Pulmonary lymph node (tissue), 1 donor: Measurements from ENCODE around the genes KLHL24, MAP6D1 and AP2M1.

DNA sequence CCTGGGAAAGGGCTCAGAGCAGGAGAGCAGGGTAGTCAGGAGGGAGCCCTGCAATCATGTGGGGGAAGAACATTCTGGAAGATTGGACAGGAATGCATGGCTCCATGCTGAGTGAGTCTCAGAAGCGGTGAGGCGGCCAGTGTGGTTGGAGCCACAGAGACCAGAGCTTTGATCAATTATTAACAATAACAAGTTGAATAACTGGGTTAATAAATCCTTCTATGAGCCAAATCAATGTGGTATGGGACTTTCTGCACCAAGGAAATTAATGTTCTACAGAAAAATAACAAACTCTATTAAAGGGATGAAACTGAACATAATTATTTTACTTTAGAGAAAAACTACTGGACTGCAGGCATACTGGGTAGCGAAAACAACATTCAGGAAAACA, 57.9 kb upstream of the DCUN1D1 start:
- PRO-cap: no peak

DNA sequence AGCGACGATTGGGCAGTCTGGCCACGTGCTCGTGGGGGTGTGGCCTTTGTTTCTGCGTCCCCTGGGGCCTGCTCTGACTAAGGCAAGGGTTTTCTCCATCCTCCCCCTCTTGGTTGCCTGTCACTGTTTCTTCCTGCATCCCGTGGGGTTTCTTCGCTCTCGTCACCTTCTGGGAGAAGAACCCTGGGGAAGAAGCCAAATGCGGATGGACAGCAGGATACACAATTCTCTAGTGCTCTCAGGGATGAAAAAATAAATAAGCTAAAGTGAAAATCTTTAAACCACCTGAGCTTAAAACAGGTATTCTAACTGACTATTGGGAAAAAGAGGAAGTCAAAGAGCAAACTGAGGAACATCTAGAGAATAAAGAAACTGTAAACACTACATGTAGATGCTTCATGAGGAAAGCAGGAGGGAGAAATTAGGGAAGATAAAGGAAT, 360 bp upstream of the MCCC1 start:
- PRO-cap: bidirectional peak, plus-strand start at position 98 of the sequence, minus-strand start outside the sequence

DNA sequence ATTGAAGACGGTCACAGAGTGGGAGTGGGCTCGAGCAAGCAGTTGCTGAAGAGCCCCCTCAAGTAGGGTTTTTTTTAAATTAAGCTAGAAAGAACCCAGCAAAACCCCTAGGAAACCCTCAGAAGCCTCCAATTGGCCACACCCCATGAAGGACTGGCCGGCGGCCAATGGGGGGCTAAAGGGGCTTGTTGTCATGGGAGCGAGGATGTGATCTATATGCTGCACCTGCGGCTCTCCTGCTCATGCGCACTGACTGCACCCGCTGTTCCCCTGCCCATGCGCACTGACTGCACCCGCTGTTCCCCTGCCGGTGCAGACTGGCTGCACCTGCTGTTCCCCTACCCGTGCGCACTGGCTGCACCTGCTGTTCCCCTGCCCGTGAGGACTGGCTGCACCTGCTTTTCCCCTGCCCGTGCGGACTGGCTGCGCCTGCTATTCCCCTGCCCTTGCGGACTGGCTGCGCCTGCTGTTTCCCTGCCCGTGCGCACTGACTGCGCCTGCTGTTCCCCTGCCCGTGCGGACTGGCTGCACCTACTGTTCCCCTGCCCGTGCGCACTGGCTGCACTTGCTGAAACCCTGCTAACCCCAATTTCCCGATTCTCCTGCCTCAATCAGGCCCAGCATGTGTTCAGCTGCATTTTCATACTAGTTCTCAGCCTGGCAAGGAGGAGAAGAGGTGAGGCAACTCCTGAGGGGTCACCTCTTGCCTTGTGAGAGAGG, 16.8 kb upstream of the MCCC1 start:
- PRO-cap: bidirectional peak, plus-strand start at position 333 of the sequence, minus-strand start at position 251 of the sequence

GRCh38 chr3:183178592-183179149, 16.1 kb upstream of the LAMP3 start:
- PRO-cap: no peak

GRCh38 chr3:183267054-183267718, 14.1 kb downstream of the B3GNT5 start:
- PRO-cap: no peak

DNA sequence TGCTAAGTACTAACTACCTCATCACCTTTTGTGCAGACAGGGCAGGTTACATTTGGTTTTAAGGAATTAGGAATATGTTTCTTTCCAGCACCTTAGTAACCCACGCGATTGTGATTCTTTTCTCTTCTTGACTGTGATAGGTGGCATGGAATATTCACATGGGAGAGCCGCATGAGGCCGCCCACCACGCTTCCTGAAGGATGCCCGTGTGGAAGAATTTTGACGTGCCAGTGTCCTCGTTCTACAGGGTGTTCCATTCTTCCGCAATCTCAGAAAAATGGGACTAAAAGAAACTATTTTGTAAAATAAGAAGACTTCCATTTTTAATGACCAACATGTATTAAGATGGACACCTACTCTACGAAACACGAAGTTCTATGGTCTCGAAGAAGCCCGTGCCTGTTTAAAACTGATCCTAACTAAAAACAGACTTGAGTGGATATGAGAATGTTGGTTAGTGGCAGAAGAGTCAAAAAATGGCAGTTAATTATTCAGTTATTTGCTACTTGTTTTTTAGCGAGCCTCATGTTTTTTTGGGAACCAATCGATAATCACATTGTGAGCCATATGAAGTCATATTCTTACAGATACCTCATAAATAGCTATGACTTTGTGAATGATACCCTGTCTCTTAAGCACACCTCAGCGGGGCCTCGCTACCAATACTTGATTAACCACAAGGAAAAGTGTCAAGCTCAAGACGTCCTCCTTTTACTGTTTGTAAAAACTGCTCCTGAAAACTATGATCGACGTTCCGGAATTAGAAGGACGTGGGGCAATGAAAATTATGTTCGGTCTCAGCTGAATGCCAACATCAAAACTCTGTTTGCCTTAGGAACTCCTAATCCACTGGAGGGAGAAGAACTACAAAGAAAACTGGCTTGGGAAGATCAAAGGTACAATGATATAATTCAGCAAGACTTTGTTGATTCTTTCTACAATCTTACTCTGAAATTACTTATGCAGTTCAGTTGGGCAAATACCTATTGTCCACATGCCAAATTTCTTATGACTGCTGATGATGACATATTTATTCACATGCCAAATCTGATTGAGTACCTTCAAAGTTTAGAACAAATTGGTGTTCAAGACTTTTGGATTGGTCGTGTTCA, 16.7 kb downstream of the B3GNT5 start:
- PRO-cap: no peak

DNA sequence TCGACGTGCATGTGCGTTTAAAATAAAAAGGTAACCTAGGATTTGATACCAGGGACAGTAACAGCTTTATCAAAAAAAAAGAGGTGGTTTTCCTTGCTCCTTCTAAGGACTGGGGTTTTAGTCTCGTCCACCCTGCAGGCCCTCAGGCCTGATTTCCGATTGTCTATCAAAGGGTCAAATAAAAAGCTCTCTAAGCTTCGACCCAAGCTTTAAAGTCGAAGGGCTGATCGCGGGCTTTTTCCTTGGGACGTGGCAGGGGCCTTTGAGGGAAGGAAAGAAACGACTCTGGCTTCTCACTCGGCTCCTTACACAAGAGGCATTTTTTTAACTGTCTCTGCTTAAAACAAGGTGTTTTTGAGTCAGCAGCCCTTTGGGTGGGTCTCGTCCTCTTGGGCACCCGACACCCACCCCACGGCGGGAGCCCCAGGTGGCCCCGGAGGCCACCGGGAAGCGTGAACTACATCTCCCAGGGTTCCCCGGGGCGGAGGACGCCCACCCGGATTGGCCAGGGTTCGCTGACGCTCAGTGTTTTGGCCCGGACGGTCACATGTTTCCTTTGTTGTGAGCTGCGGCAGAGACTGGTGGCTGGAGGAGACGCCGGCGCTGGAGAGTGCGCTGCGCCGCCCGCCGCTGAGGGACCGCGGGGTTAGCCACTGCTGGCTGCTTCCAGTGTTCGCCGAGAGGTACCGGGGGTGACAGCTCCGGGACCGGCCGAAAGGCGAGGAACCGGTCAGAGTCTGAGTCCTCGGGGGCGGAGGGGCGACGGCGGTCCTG, at the start of gene KLHL24:
TSS of gene KLHL24 (plus strand) at position 559 of the 774 bp plus-strand sequence.
- PRO-cap: bidirectional peak, plus-strand start at position 574 of the sequence, minus-strand start at position 459 of the sequence

DNA sequence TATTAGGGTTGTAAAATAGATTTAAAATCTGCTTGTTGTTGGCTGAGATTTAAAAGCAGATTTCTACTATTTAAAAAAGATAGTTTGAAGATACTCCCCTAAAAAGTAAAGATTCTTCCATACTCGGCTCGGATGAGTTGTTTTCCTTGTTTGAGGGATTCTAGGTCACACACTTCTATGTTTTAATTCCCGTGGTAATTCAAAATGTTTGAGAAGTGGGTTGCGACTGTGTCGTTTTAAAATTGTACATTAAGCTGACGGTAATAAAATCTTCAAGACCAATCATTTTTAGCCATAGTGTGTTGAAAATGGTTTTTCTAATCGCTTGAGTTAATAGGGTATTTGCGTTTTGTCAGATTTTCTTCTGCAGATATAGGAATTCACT, 1.8 kb downstream of the KLHL24 start:
- PRO-cap: no peak

GRCh38 chr3:183650804-183651400, 15.5 kb downstream of the KLHL24 start:
- PRO-cap: no peak

DNA sequence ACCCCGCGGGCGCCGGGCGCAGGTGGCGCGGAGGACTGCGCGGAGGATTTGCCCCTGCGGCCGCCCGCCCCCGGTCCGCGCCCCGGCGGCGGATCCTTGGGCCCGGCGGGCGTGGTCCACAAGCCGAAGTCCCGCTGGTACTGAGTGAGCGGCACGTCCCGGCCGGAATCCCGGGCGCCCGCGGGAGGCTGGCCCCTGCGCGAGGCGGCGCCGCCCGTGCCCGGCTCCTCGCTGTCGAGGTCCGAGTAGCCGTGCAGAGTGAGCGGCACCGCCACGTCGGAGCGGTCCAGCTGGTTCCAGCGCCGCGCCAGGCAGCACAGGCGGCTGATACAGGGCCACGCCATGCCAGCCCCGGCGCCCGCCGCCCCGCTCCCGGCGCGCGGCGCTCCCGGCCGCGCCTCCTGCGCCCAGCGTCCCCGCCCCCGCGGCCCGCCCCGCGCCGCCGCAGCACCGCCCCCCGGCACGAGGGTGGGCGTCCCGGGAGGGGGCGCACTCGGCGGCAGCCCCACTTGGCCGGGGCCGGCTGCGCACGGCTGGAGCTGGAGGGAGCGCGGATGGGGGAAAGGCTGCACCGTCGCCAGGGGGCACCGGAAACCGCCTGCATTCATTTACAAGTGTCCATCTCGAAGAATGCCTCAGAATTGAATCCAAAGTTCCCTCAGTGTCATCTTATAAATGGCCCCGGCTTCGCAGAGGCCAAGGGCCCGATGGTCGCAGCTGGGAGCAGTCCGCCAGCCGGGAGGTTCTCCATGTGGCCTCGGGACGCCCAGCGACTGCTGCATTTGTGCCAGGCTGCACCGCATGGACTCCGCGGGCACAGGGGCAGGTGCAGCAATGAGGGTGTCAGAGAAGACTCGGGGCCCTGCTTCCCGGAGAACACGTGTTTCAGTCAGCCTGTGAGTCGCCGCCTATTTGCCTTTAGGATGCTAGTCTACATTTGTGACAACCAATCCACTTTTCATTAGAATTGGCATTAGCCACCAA, at the start of gene MAP6D1:
TSS of gene MAP6D1 (minus strand) at position 374 of the 984 bp plus-strand sequence.
- PRO-cap: unidirectional peak, minus-strand start at position 400 of the sequence

- PRO-cap: no peak
These were observed 4.6 kb downstream of the PARL start for GRCh38 chr3:183880152-183880469.

DNA sequence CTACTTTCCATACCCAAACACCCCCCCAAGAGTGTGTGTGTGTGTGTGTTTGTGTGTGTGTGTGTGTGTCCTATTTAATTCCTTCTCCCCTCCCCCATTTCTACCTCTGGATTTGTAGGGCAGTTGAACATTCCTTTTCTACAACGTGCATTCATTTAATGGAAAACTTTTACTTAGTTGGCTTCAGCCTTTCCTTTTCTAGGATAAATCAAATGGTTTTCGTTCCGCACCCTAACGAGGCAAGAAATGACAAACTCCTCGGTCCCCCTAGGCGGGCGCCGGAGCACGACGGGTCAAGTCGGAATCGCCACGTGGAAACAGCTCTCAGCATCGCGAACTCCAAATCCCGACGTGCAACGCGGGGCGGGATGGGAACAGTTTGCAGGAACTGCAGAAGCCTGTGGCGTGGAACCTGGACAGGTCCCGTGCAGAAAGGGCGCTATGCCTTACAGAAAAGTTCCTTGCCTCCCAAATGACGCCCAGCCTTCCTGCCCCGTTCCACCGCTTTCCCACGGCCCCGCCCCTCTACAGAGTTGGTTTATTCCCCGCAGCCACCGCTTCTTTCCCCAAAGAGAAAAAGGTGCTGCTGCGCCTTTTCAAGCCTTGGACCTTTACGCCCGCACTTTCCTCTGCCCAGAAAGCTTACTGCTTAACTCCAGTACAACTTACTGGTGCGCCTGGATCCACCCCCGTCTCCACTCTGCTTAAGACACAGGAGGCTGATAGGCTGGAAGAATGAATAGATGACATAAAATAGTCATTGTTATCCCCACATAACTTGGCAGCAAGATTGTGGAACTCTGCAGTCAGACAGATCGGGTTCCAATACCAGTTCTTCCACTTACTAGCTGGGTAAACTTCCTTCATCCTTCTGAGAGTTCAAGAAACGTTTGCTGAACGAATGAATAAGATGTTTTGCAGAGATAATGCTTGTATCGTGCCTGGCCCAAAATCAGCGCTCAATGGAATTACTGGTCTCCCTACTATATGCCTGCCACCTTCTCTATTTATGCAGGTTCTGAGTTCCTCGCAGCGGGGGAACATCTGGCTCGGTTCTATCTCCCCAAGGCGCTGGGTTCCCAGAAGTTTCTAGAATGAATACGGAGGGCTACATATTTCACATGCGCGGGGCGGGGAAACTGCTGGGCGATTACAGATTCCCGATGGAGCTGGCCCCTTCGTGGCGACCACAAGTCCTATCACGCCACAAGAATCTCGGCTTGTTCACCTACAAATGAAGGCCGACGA, 867 bp upstream of the EIF2B5 start:
- PRO-cap: bidirectional peak, plus-strand start at position 393 of the sequence, minus-strand start at position 319 of the sequence; unidirectional peak, plus-strand start at position 781 of the sequence; bidirectional peak, plus-strand start at position 1,142 of the sequence, minus-strand start at position 1,073 of the sequence

- PRO-cap: unidirectional peak, plus-strand start at chr3:184174875
These were observed at the start of gene AP2M1 for GRCh38 chr3:184174246-184175441. TSS of gene AP2M1 (plus strand) at chr3:184174855.

DNA sequence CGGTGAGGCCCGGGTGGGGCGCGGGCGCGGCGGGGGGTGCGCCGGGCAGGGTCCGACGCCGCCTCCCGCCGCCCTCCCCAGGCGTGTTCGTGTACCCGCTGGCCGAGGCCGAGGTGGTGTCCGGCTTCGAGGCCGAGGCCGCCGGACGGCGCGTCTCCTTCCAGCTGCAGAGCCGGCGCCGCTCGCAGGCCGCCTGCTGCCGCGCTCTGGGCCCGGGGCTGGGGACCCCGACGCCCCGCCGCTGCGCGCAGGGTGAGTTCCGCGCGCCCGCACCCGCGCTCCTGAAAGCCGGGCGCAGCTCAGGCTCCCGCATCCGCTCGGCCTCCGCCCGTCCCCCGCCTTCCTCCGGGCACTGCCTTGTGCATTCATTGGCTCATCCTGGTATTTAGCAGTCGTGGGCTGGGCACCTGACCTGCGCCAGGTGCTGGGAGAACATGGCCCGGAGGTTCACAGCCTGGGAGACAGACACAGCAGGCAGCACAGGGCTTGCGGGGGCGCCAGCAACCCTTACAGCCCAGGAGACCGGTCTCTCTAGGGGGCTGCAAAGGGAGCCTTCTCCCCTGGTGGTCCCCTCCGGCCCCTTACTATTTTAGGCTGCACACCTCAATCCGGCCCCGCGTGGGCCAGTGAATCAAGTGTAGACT, 1.4 kb downstream of the VWA5B2 start:
- PRO-cap: no peak

DNA sequence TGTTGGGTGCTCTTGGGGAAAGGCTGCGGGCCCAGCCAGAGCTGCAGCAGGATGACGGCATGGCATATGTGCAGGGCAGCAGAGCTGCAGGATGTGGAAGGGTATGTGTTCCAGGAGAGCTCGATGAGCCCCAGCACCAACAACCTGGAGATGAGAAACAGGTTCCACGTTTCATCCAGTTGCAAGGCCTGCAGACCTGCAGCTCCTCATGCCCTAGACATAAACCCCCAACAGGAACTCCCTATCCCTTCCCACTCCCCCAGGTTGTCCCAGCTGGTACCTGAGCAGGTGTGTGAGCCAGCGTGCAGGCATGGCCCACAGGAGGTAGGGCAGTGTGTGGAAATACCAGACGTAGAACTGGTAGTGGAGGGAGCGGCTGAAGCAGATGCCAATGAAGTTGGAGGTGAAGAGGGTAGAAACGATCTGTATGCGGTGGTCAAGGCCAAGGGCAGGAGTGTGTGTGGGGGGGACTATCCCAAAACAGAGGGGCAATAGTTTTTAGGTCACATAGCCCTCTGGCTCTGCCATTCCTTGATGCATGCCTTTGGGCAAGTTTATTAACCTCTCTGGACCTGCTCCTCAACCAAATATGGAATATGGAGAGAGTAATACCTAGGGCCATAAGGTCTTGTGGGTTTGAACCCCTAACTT, 6.1 kb downstream of the ALG3 start:
- PRO-cap: unidirectional peak, plus-strand start at position 453 of the sequence

GRCh38 chr3:184298672-184299152, 329 bp upstream of the PSMD2 start:
- PRO-cap: bidirectional peak, plus-strand start at chr3:184299254, minus-strand start at chr3:184298949

DNA sequence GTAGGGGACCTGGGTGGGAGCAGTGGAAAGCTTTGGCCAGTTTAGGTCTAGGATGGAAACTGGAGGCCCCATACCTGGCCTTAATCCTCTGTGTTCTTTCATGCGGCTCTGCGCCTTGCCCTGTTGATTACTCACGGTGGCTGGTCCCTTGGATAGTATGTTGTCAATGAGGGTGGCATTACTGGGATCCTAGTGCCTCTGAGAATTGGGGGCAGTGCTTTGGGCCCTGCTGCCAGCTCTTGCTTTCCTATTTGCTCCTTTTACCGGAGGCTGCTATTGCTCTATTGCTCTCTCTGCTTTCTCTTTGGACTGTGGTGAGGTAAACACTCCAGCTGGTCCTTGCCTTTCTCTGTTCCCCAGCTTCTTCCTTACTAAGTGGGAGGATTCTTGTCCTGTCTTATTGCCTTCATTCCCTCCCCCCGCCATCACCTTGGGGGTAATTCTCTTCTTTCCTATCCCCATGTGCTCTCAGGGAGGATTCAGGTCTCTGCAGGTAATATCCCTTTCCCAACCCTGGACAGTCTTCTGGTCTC, 1.9 kb downstream of the EIF4G1 start:
- PRO-cap: no peak

DNA sequence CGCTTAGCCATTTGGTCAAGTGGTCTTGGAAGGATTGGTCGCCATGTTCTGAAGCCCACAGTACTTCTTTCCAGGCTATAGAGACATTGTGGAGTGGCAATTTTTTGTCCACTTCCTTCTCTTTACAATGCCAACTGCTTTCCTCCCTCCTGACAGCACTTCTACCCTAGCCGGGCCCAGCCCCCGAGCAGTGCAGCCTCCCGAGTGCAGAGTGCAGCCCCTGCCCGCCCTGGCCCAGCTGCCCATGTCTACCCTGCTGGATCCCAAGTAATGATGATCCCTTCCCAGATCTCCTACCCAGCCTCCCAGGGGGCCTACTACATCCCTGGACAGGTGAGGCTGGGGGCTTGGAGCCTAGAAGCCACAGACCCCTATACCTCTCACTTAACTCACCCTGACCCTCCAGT, 2.8 kb downstream of the EIF4G1 start:
- PRO-cap: no peak

DNA sequence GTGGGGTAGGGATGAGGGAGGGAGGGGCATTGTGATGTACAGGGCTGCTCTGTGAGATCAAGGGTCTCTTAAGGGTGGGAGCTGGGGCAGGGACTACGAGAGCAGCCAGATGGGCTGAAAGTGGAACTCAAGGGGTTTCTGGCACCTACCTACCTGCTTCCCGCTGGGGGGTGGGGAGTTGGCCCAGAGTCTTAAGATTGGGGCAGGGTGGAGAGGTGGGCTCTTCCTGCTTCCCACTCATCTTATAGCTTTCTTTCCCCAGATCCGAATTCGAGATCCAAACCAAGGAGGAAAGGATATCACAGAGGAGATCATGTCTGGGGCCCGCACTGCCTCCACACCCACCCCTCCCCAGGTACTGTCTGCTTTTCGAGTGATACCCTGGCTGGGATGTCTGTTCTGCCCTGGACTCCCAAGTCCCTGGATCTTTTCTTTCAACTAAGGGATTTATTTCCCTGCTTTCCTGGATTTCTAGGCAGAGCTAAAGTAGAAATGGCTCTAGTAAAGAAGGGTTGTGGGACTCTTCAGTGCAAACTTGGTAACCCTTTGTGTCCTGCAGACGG, 6.0 kb downstream of the EIF4G1 start:
- PRO-cap: no peak

- PRO-cap: unidirectional peak, minus-strand start at chr3:184336705
These were observed 639 bp upstream of the FAM131A start for GRCh38 chr3:184336633-184337288.